ENCODE data around the gene ALCAM.

DNA sequence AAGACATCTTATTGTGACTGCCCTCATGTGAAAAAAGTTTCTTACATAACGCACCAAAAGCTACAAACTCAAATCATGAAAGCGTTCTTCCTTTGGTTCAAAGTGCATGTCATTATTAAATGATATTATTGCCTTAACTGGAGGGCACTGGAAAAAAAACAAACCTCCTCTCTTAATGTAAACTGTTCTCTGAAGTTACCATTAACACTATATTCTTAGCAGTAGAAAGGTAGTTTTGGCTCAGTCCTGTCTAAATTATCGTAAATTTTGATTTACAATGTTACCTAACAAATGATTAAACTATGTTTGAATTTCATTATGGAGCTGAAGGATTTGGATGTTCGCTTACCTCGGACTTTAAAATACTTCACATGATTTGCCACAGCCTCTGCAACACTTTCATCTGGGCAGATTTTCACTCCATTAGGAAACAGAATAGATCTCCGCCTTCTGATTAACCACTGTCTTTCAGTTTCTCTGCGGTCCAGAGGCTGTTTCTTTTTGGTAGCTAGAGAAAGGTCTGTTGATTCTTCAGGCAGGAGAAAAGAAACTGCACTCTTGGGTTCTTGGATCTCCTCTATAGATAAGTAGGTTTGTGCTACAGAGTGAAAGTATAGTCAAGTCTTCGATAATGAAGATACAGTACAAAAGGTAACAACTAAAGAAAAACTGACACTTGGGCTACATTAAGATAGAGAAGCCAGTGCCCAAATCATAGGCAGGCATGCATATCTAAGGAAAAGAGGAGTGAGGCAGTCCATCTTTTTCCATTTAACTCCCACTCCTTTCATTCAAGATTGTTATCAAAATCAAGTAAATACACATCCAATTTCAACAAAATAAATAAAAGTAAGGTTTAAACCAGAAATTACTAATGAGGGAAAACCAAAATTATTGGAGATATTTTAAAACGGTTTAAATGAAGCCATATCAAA, 873 bp downstream of the IMPG2 start:
- RRBS, result no CpG with 5 or more reads among the region's 9 CpGs

DNA sequence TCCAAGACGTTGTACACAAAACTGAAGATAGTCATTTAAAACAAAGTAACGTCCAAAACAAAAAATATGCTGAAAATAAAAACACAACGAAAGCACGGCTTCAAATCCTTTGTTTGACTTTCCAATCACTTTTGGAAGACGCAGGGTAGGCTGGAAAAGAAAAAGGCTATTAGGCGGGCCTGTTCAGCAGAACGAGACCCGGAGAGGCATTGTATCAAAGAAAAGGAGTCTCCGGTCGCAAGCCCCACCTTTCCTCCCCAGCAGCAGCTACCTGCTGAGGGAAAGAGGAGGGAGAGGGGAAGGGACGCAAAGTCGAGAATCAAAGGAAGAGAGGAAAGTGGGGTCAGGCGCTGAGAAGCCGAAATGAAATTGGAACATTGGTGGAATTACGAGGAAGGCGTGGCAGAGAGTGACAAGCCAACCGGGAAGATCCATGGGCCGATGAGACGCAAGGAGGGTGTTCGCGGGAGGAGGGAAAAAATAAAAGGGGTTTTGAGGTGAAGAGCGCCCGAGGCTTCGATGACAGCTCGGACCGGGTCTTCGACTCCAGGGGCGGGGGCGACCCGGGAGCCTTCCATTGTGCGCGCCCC, 539 bp downstream of the SENP7 start:
- RRBS, result under 1% methylated on average over 11 of the region's 32 CpGs

GRCh38 chr3:101569060-101569807, 4.7 kb upstream of the PCNP start:
- RRBS, result no CpG with 5 or more reads among the region's 10 CpGs

GRCh38 chr3:101675866-101676988, 705 bp downstream of the ZBTB11 start:
- RRBS, result under 1% methylated on average over 26 of the region's 102 CpGs

GRCh38 chr3:101725627-101726020, 1.2 kb downstream of the CEP97 start:
- RRBS, result no CpG with 5 or more reads among the region's 6 CpGs

GRCh38 chr3:101854021-101854380, 4.7 kb downstream of the NFKBIZ start:
- RRBS, result no CpG with 5 or more reads among the region's 2 CpGs

DNA sequence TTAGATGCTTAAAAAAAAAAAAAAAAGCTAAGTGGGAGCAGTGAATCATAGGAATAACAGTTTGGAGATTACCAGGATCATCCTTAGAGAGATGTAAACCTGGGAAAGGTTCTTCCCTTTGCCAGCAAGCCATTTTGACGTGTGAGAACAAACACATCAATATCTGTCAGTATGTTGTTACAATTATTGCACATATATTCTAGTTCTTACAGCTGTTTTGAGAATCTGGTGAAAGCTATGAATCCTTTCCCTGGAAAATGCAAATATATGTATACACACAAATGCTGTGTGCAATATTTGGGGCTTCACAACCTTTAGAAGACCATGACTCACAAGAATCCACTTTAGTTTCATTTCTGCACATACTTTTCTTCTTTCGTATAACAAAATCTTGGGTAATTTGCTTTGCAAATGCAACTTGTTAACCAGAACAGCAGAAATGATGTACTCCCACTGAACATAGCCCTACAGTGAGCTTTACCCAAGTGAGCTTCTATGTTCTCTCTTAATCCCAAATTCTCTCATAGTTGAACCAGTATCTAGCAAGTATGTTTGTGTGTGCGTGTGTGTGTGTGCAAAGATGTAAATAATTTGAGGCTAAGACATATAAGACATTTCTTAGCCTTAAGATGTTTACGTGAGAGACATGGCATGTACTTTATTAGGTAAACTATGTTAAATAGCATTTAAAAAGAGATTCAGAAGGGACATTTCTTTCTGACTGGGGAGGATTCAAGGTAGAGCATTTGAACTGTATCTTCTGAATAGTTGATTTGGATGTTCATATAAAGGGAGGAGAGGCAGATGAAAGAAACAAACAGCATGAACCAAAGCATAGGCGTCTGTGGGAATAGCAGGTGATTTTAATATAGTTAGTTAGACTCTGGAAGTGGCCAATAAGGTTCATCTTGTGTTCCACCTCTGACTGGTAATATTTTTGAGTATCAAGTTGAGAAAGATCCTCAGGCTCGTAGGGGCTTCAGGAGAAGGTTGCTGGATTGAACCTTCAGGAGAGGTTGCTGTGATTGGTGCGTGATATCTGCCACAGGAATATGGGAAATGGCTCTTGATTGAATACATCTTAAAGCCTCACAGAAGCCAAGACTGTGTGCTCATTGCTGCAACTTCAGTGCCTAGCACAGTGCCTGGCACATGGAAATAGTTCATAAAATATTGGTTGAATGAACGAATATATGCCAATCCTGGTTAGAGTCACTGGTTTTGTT, 12.4 kb downstream of the NFKBIZ start:
- RRBS, result no CpG with 5 or more reads among the region's 8 CpGs

DNA sequence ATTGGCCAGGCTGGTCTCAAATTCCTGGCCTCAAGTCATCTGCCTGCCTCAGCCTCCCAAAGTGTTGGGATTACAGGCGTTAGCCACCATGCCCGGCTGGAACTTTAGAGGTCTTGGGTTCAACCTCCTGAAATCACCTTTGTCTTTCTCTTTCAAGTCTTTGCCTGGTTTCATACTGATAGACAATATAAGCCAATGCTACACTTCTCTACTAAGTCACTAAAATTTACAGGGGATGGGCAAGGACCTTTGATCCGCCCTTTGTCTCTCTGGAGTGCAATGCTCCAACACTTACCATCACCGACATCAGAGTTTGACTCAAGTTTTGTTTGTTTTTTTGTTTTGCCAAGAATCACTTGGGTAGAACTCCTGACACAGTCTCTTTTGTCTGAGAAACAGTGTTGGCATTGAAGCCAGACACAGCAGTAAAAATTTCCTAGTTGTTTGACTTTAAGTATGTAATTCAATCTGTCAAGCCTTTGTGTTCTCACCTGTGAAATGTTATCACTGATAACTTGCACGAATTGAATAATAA, 29.2 kb downstream of the NFKBIZ start:
- RRBS, result no CpG with 5 or more reads among the region's 5 CpGs

DNA sequence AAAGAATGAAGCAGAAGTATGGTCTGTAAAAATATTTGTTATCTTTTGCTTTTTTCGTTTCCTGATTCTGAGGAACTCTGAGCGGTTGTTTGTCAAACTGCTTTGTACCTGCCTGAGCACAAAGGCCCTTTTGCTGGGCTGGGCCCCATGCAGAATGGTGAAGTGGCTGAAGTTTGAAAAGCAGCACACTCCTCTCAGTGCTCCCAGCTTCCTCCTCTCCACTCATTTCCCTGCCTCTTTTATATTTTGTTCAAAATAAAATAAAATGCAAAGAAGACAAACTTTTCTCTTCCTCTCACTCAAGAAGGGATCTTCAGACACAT, 229.6 kb downstream of the NFKBIZ start:
- RRBS, result no CpG with 5 or more reads among the region's 2 CpGs

DNA sequence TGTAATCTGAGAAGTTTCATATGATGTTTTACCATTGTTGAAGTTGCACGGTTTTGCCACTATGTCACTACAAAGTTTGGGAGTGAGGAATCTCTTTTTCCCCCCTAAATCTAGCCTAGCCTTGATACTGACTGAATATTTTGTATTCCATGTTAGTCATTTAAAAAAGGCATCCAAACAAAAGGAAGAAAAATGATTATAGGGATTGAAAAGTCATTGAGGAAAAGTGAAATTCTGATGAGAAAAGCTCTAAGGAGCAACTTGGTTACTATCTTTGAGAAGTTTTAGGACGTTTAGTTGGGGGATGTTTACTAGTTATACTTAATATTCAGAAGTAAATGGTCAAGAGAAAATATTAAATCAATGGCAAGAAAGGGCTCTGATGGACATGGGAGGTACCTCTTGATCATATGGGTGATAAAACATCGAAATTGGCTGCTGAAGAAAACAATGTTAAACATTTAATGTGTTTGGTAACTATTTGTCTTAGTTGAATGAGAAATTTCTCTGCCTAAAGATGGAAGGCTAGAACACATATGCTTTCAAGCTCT, 152.3 kb downstream of the ZPLD1 start:
- RRBS, result no CpG with 5 or more reads among the region's 3 CpGs

DNA sequence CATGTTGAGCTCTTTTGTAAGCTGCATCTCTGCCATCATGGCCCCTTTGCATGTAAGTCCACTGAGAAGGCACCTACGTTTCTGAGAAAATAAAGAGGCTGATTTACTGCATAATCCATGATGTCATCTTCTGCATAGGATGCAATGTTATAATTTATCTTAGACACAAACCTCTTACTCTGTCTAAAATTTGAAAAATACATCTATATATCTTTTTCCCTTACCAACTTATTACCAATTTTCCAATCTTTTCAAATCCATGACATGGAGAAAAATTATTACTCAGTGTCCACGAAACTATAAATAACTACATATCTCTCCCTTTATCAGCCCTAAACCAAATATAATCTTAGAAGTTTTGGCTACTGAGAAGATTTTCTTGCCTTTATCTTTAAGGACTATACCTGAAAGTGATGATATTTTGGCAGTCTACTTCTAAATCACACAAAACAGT, 1294.9 kb downstream of the ZPLD1 start:
- RRBS, result no CpG with 5 or more reads among the region's 2 CpGs

DNA sequence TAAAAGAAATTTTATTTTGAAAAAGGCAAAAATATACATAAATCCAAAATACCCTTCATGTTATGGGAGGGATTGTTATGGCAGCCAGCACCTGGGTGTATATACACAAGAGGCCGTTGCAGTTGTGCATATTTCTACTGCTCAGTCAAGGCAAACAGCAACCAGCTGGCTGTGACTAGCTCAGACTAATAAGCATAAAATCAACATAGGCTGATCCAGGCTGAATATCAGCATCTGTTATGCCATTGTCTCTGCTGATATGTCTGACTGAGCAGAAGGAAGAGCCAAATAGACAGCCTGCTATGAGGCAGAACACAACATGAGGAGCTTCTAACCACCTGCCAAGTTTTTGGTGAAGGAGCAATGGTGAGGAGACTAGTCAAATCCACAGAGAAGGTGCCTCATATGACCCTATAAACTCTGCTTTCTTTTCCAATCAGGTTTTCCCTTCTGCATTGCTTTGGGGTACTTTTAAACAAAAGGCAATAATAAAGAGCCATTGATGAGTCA, 457.5 kb upstream of the ALCAM start:
- RRBS, result no CpG with 5 or more reads among the region's 1 CpG

- RRBS, result no CpG with 5 or more reads among the region's 5 CpGs
Measured at GRCh38 chr3:105365253-105365623, 1.5 kb upstream of the ALCAM start.

DNA sequence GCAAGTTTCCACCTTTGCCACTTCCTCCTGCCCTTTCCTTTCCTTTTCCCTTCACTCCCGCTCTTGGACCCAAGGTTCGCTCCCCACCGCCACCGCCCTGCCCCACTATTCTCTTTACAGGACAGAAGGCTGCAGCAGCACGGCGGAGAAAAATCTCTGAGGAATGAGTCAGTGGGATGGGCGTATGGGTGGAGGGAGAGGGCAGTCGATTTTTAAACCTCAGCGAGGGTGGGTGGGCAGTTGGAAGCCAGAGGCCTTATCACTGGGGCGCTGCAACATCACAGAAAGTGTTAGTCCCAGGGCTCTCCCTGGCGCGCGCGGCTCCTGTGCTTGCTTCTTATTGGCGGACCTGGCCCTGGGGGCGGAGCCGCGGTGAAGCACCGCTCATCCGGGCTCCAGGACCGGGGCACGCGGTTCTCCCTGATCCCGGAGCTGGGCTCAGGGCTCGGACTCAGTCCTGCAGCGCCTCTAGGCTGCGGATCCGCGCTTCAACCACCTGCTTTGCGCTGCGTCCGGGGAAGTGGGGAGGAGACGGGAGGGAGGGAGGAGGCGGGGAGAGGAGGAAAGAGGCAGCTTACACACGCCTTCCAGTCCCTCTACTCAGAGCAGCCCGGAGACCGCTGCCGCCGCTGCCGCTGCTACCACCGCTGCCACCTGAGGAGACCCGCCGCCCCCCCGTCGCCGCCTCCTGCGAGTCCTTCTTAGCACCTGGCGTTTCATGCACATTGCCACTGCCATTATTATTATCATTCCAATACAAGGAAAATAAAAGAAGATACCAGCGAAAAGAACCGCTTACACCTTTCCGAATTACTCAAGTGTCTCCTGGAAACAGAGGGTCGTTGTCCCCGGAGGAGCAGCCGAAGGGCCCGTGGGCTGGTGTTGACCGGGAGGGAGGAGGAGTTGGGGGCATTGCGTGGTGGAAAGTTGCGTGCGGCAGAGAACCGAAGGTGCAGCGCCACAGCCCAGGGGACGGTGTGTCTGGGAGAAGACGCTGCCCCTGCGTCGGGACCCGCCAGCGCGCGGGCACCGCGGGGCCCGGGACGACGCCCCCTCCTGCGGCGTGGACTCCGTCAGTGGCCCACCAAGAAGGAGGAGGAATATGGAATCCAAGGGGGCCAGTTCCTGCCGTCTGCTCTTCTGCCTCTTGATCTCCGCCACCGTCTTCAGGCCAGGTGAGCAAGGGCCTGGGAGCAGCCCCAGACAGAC, at the start of gene ALCAM:
ALCAM (plus strand) TSS at position 603 of the 1,209 bp plus-strand sequence.
- RRBS, result 2% methylated on average over 10 of the region's 80 CpGs

DNA sequence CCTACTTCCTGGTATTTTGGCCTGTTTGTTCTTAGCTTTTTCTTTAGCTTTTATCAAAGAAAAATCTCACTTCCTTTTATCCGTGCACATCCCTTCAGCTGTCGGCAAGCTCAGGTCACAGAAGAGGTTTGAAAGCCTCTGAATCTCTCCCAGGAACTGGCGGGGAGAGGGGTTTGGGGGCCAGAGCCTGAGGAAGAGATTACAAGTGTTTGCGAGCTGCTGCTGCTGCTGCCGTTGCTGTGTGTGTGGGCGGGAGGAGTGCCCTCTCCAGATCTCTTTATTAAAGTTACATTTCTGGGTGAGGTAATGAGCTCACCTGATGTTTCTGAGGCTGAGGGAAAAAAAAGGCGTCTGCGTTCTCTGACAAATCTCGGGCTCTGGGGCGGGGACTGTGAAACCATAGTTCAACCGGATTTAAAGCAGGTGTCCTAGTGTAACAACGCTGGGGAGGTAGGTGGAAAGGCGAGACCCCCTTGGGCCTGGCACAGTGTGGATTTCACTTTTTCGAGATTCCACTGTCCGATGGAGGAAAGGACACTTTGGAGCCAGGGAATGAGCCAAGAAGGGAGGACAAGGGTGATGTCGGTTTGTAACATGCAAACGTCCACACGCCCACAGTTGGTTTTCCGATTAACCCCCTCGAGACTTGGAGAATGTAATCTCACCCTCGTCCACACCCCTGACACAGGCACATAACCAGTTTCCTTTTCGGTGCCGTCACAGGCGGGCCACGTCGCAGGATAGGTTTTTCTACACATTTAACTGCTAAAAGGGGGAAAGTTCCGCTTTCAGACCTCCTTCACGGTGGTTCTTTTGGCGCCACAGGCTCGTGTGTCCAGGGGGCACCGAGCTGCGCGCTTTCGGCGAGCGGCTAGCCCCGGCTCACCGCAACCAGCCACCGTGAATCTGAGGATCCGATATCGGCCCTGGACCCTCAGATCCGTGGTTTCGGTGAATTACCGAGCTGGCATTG, 2.1 kb downstream of the ALCAM start:
- RRBS, result no CpG with 5 or more reads among the region's 44 CpGs

GRCh38 chr3:105569992-105570660, 203.4 kb downstream of the ALCAM start:
- RRBS, result no CpG with 5 or more reads among the region's 2 CpGs

- RRBS, result no CpG with 5 or more reads among the region's 6 CpGs
Measured at GRCh38 chr3:105725989-105726240, 142.9 kb downstream of the CBLB start.

DNA sequence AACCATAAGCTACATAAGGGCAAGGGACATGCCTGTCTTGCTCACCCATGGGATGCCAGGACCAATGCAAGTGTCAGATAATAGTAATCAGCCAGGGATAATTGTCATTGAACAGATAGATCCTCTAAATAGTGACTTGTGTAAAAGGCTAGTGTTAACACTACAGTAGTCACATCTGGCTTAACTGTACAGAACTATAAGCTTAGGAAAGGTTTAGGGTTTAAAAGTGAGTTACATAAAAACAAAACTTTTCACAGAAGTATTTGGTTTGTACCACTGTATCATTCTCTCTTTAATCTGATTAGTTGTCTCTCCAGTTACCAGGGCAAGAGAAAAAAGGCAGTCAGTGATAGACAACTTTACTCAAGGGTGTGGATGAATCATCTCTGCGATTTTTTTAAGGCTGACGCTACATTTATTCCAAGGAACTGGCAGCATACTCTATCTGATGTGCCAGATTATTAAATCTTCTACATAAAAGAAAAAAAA, 122.0 kb downstream of the CBLB start:
- RRBS, result no CpG with 5 or more reads among the region's 2 CpGs

All from retinal pigment epithelial cell (primary cell).